Temporal lobe (tissue), 2 donors: ENCODE measurements around a stretch of chr18.

DNA sequence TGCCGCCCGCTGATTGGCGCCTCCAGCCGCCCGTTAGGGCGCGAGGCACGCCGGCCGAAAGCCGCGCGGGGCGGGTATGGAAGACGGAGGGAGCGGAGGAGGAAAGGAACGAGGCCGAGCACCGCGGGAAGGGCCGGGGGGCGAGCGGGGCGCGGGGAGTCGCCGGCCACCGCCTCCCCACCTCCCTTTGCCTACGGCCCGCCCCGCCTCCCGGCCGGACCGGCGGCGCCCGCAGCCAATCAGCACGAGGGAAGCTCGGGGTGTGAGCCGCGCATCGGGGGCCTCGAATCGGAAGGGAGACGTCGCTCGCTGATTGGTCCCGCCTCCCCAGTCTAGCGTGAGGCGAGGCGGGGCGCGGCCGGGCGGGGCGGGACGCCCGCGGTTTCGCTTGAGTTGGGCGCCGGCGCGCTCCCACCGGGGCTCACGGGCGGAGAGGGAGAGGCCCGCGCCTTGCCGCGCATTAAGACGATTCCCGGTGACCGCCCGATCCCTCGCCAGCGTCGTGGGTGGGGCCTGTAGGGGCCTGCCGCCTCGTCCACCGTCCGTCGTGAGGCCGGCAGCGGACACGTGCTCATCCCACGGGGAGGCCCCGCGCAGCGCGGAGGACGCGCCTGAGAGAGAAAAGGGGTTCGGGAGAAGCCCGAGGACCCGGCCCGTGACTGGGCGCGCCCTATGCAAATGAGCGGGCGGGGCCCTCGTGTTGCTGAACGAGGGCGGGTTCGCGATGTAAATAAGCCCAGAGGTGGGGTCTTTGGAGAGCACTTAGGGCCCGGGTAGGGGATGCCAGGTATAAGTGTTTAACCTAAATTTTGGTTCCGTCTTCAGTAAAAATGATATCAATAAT is 693 bp upstream of the SMAD2 start:
- RAMPAGE, long total RNA, result no peak

GRCh38 chr18:48023230-48023547 is 92.7 kb upstream of the SMAD2 start:
- RAMPAGE, long total RNA, result no peak

- RAMPAGE, long total RNA, result no peak
Observed at GRCh38 chr18:48407781-48408050, 1.5 kb downstream of the ZBTB7C start.

DNA sequence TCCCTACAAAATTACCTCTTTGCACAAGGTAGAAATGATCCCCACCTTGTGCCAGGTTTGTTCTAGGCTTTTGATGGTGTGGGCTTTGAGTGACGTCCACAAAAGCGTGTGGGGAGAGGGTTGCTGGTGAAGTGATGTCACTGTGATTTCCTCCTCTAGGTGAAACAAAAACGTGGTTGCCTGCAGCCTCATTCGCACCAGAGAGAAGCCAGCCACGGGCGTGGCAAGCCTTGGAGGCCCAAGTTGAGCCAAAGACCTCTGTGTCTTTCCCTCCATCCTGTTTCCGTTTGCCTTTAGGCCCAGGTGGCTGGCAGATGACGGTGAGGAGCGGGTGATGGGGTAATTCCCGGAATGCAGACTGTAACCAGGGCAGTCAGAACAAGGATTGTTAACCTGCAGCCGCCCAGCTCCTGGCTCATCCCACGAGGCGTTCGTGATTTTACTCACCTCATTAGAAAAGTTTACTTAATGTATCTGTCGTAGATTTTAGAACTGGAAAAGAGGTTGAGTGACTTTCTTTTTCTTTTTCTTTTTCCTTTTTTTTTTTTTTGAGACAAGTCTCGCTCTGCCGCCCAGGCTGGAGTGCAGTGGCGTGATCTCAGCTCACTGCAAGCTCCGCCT is 14.4 kb downstream of the CTIF start:
- RAMPAGE, long total RNA, result no peak

- RAMPAGE, long total RNA, result no peak
Observed at GRCh38 chr18:48589818-48590420, 51.1 kb downstream of the CTIF start.

- RAMPAGE, long total RNA, result no peak
Observed at GRCh38 chr18:48621037-48621667, 82.3 kb downstream of the CTIF start.

DNA sequence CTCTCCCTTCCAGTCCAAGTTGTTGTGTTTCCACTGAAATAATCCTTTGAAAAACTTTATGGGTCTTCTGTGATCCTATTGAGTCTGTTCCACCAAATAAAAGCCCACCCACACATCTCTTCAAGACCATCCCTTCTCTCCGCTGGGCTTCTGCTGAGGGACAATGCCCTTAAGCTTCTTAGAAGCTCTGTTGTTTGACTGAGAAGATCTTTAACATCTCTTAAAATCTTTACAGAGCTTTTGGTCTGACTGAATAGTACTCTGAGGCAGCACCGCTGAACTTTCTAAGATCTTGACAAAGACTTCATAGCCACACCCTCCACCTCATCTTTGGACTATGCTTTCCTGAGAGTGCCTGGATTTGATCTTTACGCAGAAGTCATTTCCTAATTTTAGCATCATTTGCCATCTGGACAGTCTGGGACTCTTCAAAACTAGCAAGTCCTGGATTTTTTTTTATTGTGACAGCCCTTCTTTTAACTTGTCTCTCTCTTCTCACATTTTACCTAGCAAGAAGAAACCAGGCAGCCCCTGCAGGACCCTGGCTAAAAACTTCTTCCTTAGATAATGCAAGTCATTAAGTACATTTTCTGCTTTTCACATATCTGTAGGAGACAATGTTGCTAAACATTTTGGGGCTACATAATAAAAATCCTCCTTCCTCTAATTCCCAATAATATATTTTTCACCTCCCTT is 188.8 kb downstream of the CTIF start:
- RAMPAGE, long total RNA, result no peak

DNA sequence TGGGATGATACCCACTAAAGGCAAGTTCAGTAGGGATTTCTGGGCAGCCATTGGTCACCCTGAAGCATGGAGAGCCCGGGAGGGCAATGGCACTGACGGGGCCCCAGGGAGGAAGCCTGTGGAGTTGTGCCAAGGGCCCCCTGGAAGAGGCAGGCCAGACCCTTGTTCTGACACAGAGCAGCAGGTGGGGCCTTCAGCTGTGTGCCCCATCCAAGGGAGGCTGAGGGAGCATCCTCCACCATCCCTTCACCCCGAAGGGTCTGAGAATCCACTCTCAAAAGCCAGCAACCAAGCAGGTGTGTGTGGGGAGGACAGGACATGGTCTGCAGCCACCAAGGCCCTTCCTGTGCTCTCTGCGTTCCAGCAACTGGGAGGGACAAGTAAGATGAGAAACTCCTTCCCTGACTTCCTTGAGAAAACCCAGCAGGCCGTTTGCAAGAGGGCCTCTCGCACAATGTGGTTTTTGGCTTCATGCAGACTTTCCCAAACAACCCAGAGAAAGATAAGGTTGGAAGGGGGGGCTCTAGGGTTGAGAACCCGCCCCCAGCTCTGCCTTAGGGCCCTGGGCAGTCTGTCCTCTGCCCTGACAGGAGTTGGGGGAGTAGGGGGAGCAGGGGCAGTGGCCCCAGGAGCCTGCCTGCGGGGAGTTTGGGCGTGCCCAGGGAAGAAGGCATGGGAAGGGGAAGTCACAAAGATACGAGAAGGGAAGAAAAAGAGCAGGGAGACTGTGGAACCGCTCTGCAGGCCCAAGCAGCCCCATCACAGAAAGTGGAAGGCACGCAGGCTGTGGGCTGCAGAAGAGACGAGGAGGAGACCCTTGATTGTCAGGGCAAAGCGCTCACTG is 100.0 kb downstream of the SMAD7 start:
- RAMPAGE, long total RNA, result no peak

DNA sequence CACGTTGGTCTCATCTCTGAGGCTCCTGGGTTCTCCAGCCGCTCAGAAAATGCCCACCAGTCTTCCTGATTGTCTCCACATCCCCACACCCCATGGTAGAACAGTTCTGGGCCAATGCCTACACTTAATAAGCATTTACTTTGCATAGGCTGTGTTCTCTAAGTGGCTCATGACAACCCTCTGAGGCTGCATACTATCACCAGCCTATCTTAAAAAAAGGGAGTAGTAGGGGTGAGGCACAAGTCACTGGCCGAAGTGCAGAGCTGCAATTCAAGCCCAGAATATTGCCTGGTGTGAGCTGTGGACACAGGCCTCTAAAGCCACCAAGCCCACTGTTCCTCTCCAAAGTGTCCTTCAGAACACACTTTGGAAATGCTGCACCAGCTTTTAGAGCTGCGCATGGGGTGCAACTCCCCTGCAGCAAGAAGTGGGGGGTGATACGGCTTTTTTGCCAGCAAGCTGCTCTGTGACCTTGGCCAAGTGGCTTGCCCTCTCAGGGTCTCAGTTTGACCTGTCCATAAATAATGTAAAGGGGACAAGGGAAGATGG is 23.0 kb downstream of the SMAD7 start:
- RAMPAGE, long total RNA, result no peak

DNA sequence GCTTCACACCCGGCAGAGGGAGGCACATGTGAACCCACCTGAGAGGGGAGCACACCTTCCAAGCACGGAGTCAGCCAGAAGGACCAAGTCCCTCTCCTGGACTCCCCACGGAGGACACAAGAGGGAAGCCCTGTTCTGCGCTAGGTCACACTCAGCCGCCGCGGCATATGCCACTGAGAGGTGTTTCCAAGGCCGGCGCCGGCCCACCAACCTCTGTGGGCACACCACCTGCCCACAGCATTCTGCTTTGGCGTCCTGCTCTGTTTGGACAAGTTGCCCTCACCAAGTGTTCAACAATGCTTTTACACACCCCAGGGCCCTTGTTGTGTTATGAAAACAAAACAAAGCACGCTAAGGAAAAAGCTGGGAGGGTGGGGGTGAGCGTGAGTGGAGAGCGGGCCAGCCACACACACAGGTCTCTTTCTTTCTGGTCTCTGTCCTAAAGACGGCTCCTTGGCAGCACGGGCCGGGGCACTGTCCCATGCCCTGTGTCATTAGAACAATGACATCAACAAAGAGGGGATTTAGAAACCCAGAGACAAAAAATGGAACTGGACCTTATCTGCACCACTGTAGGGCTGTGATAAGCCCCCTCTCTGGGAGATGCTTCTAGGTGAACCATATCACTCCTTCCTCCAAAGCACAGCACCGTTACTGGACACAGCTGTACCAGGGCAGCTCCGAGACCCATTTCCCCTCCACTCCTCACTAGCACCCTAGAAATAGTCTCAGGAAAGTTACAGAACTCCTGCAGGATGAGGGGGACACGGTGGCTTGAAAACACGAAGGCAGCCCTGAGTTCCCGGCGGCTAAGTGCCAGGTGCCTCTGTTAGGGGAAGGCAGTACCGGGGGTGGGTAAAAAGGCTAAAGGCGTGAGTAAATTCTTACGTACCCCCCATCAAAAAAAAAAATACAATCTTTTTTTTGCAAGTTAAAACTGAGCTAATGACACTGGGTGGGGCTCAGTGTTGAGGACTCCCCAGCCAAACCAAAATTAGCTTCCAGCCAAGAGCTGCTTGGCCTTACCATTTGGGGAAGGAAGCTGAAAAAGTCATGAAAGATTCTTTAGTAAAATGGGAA is 16.9 kb downstream of the SMAD7 start:
- RAMPAGE, long total RNA, result no peak

- RAMPAGE, long total RNA, result no peak
Observed at GRCh38 chr18:48945391-48945869, 5.3 kb downstream of the SMAD7 start.

DNA sequence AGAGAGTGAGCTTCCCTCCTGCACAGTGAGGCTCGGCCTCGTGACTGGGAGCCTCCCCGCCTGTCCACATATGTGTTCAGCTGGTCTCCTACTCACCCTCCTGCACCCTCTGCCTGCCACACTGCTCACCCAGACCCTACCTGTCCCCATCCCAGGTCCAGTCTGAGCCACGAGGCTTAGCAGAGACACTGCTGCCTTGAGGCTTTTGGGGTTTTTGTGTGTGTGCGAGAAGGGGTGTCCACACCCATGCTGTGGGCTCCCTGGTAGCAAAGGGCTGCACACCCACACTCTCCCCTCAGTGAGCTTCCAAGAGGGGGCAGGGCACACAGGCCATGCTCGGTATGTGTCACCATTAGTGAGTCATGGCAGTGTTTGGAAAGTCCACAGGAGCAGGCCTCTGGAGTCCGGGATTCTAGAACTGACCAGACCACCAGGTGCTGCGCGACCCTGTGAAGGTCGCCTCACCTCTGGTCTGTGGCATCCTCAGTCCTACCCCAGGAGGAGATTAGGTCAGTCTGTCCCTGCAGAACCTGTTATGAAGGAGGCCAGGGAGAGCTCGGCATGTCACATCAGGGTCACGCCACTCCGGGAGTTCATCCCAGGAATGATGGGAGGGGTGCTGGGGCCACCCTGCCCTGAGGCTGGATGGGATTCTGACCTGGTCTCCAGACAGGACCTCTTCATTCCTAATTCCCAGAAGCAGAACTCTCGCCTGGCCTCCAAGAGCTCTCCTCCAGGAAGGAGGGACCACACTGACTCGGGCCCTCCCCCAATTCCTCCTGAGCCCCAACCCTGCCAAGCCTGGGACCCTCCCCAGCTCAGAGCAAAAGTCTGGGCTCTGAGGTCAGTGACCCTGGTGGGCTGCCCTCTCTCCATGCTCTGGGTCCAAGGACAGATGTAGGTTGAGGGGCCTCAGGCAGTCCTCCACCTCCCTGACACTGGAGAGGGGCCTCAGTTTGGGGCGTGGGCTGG is 40.0 kb upstream of the SMAD7 start:
- RAMPAGE, long total RNA, result no peak

GRCh38 chr18:49093996-49094687 is 143.4 kb upstream of the SMAD7 start:
- RAMPAGE, long total RNA, result no peak

DNA sequence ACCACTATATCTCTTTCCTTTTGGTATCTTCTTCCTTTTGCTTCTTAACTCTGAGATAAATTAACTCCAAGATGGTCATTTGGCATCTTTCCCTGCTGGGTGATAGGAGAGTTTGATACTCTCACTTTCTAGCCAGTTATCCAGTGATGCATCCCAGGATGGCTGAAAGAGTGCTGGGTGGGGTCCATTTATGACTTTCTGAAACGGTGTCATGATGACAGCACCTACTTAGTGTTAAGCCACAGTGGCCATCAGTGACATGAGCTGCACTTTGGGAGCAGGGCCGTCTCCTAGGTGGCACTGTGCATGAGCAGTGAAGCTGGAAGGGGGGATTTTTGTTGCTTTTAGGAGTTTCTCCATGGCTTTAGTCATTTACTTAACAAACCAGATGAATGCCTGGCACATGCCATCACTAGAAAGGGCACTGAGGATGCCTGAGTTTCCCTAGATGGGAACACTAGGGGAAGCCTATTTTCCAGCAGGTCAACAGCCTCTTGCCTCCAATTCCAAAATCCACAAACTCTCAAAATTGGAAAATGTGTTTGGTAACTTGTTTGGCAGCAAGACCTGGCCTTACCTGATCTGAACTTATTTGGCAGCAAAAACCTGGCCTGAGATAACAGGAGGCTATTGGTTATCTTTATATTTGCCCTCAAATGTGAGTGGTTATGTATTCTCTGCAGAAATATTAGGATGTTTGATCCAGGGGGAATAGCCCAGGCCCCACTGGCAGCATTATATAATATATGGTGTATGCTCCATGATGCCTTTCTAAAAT is 2.5 kb downstream of the LIPG start:
- RAMPAGE, long total RNA, result no peak

DNA sequence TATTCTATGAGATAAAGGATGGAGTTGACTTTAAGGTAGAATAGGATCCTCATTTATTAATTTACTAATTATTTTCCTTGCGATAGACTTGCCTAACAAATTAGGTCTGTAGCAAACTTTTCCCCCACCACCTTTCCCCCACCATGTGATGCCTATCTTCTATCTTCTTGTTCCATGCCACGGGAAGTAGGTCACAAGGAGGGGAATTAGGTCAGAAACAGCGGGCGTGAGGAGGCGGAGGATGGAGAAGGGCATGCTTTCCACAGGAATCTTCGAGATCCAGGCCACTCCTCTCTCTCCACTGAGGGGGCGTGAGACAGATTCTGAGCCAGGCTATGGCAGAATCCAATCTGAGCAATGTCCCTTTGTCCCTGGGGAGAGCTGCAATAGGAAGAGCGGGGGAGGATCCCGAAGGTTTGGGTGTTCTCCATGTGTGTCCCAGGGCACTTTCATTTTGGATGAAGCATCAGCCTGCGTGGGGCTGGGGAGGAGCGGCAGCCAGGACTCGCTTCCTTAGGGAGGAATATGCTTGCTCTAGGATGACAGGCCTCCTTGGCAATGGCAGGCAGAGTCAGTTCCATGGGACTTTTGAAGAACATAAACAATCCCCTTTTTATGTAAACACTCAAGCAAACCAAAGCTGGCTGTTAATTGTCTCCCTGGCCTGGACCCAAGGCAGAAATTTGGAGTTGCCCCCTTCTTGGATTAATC is 84.0 kb downstream of the LIPG start:
- RAMPAGE, long total RNA, result no peak

GRCh38 chr18:49858040-49859001 is 45.0 kb upstream of the ACAA2 start:
- RAMPAGE, long total RNA, result no peak

- RAMPAGE, long total RNA, result no peak
Observed at GRCh38 chr18:50071081-50071749, 123.7 kb downstream of the MYO5B start.

GRCh38 chr18:50083745-50084187 is 111.2 kb downstream of the MYO5B start:
- RAMPAGE, long total RNA, result no peak

DNA sequence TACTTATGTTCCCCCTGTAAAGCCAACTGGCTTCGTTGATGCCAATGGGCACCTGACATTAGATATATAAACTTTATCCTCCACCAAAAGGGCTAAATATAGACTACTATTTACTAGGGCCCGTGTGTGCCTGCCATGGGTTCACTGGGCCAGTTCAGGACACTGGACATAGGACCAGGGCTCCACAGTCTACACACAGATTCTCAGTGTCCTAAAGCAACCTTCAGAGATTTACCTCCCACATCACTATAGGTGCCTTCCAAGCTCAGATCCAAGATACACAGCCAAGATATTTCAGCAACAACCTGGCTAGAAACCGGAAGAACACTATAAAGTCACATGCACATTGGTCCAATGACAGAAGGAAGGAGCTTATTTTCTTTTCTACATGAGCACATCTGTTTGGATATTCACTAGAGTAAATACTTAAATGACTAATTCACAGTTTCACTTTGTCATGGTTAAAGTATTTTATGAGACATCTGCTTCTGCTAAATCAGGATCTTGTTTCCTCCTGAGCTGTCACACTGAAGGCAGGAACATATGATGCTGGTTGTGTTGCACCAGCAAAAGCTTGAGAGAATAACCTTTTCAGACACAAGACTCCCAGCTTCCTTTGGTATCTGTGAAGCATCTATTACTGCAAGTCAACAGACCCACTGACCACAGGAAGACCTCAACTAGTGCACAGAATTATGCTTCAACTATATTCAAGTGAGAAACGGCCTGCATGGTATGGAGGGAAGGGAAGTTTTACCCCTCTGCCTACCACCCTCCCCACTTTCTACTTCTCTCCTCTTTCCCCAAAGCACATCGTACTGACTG is 95.0 kb downstream of the MYO5B start:
- RAMPAGE, long total RNA, result no peak

DNA sequence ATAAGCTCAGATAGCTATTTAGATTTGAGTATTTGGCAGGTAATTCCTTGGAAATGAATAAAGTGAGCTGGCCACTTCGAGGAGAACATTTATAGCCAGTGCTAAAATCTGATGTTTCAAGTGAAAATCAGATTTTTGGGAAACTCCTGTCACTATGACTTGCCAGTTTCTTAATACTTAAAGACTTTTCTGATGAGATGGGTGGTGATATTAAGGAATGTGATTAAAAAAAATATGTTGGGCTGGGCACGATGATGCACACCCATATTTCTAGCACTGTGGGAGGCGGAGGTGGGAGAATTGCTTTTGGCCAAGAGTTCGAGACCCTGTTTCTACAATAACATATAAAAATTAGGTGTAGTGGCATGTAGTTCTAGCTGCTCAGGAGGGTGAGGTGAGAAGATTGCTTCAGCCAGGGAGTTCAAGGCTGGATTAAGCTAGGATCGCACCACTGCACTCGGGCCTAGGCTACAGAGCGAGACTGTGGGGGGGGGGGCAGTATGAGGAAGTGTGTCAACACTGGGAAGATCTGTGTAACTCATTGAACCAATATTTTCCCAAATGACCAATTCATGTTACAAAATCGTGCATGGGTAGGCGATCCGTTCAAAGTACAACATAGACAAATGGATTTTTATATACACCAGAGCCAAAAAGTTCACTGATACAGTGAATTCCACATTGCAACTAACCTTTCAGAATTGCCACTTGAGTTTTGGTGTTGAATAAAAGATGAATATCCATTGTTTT is 7.9 kb downstream of the SMAD4 start:
- RAMPAGE, long total RNA, result no peak